ENCODE results near the genes ENTPD3, CCK and VIPR1.

GRCh38 chr3:39502691-39503238 is 35.3 kb downstream of the MOBP start:
- PRO-cap, result no peak
- RAMPAGE, long total RNA, 3 experiments, result no peak in any of the 3 experiments

DNA sequence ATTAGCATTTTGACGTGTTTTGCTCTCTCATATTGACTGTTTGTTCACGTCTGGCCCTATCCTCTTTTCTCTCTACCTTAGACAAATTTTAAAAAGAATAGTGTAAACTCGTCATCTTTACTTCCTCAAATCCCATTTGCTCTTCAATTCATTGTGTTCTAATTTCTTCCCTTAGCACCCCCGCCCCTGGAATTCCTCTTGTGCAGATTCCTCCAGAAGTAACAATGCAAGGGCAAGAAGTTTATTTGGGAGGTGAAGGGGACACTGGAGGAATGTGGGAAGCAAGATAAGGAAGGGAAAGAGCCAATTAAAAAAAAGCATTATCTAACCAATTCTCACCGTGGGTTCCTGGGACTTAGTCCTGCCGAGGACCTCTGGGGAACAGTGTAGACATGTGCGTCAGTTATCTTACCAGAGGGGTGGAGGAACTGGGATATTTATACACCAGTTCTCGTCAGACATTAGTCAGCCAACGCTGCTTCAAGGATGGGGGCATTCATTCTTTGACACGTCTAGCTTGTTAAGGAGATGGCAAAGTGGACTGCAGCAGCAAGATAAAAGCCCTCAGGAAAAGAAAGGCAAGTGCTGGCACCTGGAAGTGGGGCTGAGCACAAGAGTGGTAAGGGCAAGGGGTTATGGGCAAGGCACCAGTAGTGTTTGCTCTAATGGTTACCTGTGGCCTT is 38.8 kb downstream of the MOBP start:
- PRO-cap, result no peak
- RAMPAGE, long total RNA, 3 experiments, result no peak in any of the 3 experiments

- PRO-cap, result no peak
- RAMPAGE, long total RNA, 3 experiments, result no peak in any of the 3 experiments
Observed at GRCh38 chr3:39808550-39808986, 841 bp upstream of the MYRIP start.

- PRO-cap, result no peak
- RAMPAGE, long total RNA, 3 experiments, result no peak in any of the 3 experiments
Observed at GRCh38 chr3:40386775-40387494, at the start of gene ENTPD3. ENTPD3 (plus strand) TSS chr3:40387184.

GRCh38 chr3:40417947-40418403 is 31.0 kb downstream of the ENTPD3 start:
- PRO-cap, result no peak
- RAMPAGE, long total RNA, 3 experiments, result no peak in any of the 3 experiments

GRCh38 chr3:40487312-40487911 is 10.5 kb downstream of the ZNF619 start:
- PRO-cap, result no peak
- RAMPAGE, long total RNA, 3 experiments, result no peak in any of the 3 experiments

- PRO-cap, result no peak
- RAMPAGE, long total RNA, 3 experiments, result no peak in any of the 3 experiments
Observed at GRCh38 chr3:40532051-40532833, 7.5 kb downstream of the ZNF621 start.

- PRO-cap, result no peak
- RAMPAGE, long total RNA, 3 experiments, result no peak in any of the 3 experiments
Observed at GRCh38 chr3:40924370-40924681, 275.0 kb upstream of the CTNNB1 start.

DNA sequence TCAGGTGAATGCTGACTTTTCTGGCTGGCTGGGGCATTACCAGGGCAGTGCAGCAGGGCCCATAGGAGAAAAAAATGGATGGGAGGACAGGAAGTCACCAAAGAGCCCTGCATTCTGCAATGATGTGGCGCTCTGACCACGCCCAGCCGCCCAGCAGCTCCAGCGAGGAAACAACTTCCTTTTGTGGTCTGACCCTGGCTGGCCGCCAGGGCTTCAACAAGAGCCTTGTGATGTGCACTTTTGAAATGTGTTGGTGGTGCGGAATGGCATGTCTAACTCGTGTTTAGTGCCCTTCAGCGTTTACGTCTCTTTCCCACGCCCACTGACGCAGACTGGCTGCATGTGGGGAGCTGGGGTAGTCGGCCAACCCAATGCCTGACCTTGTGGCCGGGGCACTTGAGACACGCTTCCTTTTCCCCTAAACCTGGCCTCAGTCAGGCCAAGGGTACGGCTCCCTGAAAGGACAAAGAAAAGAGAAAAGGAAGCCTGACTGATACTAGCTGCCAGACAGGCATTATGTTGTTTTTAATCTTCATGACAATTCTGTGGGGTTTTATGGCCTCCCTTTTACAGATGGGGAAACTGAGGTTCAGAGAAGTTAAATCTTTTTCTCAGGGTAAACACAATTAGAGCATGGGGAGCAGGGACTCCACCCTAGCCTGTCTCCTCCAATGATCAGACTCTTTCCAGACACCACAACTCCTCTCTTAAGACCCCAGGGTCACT is 81.8 kb upstream of the CTNNB1 start:
- PRO-cap, result unidirectional peak, minus-strand start at position 75 of the sequence; unidirectional peak, plus-strand start at position 470 of the sequence
- RAMPAGE, long total RNA, 3 experiments, result no peak in any of the 3 experiments

DNA sequence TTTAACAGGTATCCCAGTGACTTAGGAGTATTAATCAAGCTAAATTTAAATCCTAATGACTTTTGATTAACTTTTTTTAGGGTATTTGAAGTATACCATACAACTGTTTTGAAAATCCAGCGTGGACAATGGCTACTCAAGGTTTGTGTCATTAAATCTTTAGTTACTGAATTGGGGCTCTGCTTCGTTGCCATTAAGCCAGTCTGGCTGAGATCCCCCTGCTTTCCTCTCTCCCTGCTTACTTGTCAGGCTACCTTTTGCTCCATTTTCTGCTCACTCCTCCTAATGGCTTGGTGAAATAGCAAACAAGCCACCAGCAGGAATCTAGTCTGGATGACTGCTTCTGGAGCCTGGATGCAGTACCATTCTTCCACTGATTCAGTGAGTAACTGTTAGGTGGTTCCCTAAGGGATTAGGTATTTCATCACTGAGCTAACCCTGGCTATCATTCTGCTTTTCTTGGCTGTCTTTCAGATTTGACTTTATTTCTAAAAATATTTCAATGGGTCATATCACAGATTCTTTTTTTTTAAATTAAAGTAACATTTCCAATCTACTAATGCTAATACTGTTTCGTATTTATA is 24.7 kb downstream of the CTNNB1 start:
- PRO-cap, result no peak
- RAMPAGE, long total RNA, 3 experiments, result no peak in any of the 3 experiments

GRCh38 chr3:42020415-42021522 is 58.9 kb upstream of the ULK4 start:
- PRO-cap, result no peak
- RAMPAGE, long total RNA, 3 experiments, result no peak in any of the 3 experiments

DNA sequence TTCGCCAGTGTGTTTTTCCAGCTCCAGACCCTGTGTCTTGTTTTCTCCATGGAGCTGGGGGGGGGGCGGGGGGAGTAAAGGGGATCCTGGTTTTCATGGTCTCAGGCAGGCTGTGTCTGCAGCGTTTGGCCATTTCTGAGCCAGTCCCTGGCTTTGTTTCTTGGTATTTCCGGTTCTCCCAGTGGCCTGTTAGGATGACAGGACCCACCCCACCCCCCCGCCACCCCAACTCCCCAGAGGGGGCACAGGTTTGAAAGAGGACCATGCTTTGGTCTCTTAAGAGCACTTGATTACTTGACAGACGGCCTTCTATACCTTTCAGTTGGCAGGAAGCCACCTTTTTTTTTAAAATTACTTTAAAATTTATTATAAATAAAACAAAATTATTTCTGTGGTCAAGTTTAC is 47.6 kb upstream of the TRAK1 start:
- PRO-cap, result no peak
- RAMPAGE, long total RNA, 3 experiments, result no peak in any of the 3 experiments

GRCh38 chr3:42052340-42053639 is 38.4 kb upstream of the TRAK1 start:
- PRO-cap, result no peak
- RAMPAGE, long total RNA, 3 experiments, result no peak in any of the 3 experiments

- PRO-cap, result no peak
- RAMPAGE, long total RNA, 3 experiments, result no peak in any of the 3 experiments
Observed at GRCh38 chr3:42128882-42130056, 38.1 kb downstream of the TRAK1 start.

- PRO-cap, result no peak
- RAMPAGE, long total RNA, 3 experiments, result no peak in any of the 3 experiments
Observed at GRCh38 chr3:42192458-42193419, 73.2 kb downstream of the CCK start.

DNA sequence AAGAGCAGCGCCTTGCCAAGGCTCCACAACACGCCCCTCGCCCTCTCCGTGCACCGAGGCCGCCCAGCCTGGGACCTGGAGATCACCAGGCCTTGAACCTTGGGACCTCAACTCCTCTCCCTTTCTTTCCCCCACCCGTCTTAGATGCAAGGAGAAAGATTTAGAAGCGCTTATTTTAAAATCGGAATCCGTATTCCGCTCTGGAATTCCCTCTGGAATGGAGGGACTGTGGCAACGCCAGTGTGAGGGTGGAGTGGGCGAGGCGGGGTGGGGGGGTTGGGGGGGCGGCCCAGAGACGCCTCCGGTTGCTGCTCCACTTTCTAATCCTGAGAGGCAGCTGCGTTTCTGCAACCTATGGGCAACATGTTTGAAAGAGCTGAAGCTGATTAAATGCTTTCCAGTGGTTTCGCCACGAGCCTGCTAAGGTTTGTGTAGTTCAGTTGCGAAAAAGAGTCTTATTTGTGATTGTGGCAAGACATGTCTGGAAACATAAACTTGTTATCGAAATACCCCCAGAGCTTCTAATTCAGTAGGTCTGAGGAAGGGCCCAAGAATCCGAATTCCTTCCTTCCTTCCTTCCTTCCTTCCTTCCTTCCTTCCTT is at the start of gene CCK:
Gene CCK, minus strand, starts transcription at position 219 of the 602 bp plus-strand sequence.
- PRO-cap, result no peak
- RAMPAGE, long total RNA, 3 experiments, result no peak in any of the 3 experiments

GRCh38 chr3:42345862-42346255 is 64.6 kb downstream of the LYZL4 start:
- PRO-cap, result no peak
- RAMPAGE, long total RNA, 3 experiments, result no peak in any of the 3 experiments

DNA sequence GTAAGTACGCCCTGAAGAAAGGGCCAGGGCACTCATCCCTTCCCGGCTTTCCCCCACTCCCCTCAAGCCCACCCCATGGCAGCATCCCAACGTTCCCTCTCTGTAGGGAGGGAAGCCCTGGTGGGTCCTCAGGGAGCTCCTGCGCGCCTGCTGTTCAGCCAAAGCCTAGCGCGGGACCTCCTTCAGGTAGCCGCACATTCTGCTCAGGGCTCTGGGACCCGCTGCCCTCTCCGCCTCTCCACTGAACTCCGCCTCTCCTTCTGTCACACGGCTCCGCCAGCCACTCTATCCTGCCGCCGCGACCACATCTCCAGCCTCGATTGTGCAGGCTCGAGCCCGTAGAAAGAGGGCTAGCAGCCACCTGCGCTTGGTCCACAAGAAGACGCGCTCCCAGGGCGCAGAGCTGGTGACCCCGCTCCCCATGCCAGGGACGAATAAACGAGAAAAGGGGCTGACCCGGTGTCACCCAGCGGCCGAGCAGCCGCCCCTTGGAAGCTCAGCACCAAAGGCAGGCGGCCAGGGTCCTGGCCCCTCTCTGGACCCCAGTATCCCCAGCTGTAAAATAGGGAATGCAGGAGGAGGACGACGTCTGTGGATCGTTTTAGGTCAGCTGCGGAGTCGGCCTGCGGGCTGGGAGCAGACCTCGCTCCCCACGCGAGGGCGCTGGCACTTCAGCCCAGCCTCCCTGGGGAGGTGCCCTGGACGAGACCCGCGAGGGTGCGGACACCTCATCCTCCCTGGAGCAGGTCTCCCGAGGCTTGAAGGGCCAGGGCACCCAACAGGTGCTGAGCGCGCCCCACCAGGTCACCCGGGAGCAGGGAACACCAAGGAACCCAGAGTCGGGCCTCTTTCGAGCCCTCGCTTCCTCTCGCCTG is 1.0 kb upstream of the VIPR1 start:
- PRO-cap, result no peak
- RAMPAGE, long total RNA, 3 experiments, result no peak in any of the 3 experiments

- PRO-cap, result unidirectional peak, plus-strand start at chr3:42502643
- RAMPAGE, long total RNA, 3 experiments, result no peak in any of the 3 experiments
Observed at GRCh38 chr3:42502124-42503353, at the start of gene VIPR1. VIPR1 (plus strand) TSS chr3:42502643.

DNA sequence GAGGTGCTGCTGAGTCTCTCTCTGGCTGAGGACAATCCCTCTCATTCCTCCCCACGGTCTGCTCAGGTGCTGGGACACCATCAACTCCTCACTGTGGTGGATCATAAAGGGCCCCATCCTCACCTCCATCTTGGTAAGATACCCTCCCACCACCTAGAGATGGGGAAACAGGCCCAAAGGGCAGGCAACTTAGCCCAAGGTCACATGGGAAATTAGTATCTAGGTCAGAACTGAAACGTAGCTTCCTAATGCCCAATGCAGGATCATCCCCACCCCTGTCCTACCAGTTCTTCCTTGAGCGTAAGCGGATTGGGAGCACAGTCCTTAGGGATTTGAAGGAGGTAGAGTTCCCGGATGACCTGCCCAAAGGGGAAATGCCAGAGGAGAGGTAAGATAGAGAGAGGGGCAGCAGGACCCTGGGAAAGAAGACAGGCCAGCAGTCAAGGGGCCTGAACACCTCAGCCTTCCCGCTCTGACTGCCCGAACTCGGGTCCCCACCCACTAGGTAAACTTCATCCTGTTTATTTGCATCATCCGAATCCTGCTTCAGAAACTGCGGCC is 29.4 kb downstream of the VIPR1 start:
- PRO-cap, result no peak
- RAMPAGE, long total RNA, 3 experiments, result no peak in any of the 3 experiments

All from tibial nerve (tissue), 3 donors.